Measurements from ENCODE around the gene HOXD9.

GRCh38 chr2:173220964-173221638, 133.6 kb upstream of the CDCA7 start:
- PRO-cap, 3 experiments: no peak in any of the 3 experiments
- RAMPAGE, long total RNA: no peak

DNA sequence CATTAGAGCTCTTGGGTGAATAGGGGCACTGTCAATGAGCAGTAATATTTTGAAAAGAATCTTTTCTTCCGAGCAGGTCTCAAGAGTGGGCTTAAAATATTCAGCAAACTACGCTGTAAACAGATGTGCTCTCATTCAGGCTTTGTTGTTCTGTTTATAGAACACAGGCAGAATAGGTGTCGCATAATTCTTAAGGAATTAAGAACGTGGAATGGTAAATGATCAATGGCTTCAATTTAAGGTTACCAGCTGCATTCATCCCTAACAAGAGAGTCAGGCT, 3.3 kb upstream of the CDCA7 start:
- PRO-cap, 3 experiments: no peak in any of the 3 experiments
- RAMPAGE, long total RNA: no peak

GRCh38 chr2:173448833-173449138, 94.1 kb downstream of the CDCA7 start:
- PRO-cap, 3 experiments: no peak in any of the 3 experiments
- RAMPAGE, long total RNA: no peak

GRCh38 chr2:173571053-173572017, 216.7 kb downstream of the CDCA7 start:
- PRO-cap, 3 experiments: no peak in any of the 3 experiments
- RAMPAGE, long total RNA: no peak

DNA sequence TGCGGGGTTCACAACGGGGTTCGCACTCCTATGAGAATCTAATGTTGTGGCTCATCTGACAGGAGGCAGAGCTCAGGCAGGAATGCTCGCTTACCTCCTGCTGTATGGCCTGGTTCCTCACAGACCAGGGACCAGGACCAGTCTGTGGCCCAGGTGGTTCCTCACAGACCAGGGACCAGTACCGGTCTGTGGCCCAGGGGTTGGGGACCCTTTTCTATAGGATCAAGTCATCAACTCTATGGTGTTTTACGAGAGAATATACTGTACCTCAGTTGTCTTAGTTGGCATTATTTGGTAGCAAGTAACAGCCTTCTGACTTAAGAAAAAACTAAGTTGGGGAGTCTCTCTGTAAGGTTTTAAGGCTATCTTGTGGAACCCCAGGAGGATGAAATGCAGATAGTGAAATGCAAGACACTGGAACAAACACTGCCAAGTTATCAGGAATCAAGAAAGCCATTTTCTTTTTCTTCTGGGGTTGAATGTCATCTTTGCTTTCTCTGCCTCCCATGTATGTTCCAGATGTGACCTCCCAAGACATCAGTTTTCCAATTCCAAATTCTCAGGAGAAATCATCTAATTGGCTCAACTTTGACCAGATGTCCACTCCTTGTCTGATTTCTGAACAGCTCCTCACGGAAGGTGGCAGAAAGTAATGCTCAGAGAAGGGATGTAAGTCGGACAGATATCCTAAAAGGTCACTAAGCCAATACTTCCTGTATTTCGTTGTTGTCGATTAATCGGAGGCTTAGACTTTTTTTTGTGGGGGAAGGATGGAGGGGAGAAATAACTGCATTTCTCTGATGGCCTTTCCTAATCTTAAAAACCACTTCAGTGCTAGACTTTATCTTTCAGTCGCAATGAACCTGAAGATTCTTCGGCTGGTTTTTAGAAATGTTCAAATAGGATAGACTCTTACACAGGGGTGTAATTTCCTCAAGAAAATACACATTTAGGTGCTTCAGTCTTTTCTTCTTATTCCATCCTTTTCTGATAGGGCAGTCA, 60.8 kb downstream of the SP3 start:
- PRO-cap, 3 experiments: no peak in any of the 3 experiments
- RAMPAGE, long total RNA: no peak

GRCh38 chr2:173964823-173964984, 469 bp downstream of the SP3 start:
- PRO-cap, 3 experiments: peak in 1 of 3 experiments; most common plus-strand start chr2:173964849 (in 1)
- RAMPAGE, long total RNA: no peak

- PRO-cap, 3 experiments: no peak in any of the 3 experiments
- RAMPAGE, long total RNA: no peak
Measured at GRCh38 chr2:174053295-174054396, 88.5 kb upstream of the SP3 start.

DNA sequence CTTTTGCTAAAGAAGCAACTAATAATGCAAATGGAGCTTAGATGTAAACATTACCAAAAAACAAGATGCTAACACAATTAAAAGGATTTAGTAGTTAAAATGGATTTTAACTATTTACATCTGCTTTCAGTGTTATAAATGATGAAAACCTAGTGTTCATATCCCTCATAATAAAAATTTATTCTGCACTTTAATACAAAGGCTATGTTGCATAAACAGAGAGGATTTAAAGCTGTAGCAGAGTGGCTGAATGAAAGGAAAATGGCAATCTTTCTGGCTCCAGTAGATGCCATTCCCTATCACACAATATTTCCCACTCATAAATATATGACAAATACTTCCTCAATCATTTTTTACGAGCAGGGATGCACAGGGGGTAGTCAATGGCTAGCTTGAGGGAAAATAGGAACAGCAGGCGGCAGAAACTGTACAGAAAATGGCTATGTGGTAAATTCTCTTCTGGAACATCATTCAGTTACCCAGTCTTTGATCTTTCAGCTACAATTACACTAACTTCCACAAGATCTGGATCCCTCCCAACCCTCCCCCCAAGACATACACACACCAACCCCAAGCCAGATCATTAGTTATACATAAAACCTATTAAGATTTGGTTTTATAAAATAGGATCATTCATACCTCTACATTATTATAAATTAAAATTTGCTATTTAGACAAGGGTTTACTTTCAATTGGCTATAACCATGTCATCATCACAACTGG, 127.2 kb downstream of the OLA1 start:
- PRO-cap, 3 experiments: no peak in any of the 3 experiments
- RAMPAGE, long total RNA: no peak

DNA sequence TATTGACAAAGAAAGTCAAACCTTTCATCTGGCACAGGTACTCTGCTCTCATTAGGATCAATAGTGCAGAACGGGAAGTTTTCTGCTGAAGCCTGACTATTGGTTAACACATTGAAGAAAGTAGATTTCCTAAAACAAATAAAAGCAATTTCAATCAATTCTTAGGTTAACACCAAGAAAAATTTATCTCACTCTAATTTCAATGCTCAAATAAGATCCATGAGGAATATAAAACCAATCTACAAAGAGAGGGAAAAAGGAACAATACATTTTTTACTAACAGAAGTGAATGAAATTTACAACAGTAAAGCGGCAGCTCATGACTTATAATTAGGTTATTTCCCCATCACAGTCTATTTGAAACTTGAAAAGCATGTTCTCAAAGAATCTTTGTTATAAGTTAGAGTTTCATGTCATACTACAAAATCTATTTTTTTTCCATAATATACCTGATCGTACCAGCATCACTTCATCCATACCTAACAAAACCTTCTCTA, 19.0 kb downstream of the OLA1 start:
- PRO-cap, 3 experiments: no peak in any of the 3 experiments
- RAMPAGE, long total RNA: no peak

GRCh38 chr2:174571562-174572713, 25.7 kb downstream of the WIPF1 start:
- PRO-cap, 3 experiments: no peak in any of the 3 experiments
- RAMPAGE, long total RNA: no peak

- PRO-cap, 3 experiments: no peak in any of the 3 experiments
- RAMPAGE, long total RNA: no peak
Measured at GRCh38 chr2:174590521-174590833, 7.1 kb downstream of the WIPF1 start.

GRCh38 chr2:174614051-174614922, 16.7 kb upstream of the WIPF1 start:
- PRO-cap, 3 experiments: no peak in any of the 3 experiments
- RAMPAGE, long total RNA: no peak

DNA sequence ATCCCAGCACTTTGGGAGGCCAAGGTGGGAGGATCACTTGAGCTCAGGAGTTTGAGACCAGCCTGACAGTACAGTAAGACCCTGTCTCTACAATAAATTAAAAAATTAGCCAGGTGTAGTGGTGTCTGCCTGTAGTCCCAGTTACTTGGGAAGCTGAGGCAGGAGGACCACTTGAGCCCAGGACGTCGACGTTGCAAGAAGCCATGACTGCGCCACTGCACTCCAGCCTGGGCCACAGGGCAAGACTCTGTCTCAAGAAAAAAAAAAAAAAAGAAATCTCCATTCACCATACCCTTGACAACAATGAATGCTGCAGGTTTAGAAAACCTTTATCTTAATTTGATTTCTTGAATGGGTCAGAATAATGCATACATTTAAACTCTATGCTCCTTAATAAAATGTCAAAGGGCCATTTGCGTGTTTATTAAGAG, 22.1 kb upstream of the WIPF1 start:
- PRO-cap, 3 experiments: no peak in any of the 3 experiments
- RAMPAGE, long total RNA: no peak

DNA sequence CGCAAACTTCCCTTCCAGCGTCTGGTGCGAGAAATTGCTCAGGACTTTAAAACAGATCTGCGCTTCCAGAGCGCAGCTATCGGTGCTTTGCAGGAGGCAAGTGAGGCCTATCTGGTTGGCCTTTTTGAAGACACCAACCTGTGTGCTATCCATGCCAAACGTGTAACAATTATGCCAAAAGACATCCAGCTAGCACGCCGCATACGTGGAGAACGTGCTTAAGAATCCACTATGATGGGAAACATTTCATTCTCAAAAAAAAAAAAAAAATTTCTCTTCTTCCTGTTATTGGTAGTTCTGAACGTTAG, 44.2 kb downstream of the CHRNA1 start:
- PRO-cap, 3 experiments: no peak in any of the 3 experiments
- RAMPAGE, long total RNA: no peak

DNA sequence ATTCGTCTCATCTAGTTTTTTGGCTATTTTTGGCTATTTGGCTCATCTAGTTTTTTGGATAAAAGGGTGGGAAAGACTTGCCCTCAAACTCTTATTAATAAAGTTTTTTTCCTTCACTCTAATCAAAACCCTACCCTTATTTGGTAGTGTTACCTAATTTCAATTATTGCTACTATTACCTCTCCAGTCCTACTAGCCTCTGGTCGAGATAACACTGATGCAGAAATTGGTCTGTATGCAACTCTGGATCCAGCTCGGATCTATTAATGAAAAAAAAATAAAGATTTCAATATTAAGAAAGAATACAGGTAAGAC, 1.6 kb downstream of the ATP5MC3 start:
- PRO-cap, 3 experiments: no peak in any of the 3 experiments
- RAMPAGE, long total RNA: no peak

DNA sequence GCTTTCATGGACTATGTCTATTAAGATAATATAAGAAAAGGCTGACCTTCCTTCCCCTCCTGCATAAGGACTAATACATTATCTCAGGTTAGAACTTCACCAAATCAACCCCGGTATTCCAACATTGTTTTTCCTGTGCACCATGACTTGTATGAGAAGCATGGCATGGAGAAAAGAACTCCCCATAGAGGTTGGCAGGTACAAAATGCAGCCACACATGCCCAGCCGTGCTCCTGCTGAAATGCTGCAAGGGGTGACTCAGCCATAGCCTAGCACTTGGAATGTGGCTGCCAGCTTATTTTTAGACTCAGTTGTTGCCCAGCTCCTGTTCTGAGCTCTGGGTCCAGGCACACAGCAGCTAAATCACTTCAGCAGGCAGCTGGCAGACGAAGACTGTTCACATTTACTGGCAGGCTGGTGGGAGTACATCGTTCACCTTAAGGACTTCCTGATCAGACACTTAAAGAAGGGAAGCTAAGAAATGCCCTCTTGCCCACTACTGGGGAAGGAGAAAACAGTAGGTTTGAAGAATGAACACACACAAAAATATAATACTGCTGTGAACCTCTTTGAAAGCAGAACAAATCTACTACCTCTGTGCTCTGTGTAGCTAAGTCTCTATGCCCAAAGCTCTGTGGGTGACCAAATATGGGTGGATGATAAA, 146.3 kb downstream of the LNPK start:
- PRO-cap, 3 experiments: no peak in any of the 3 experiments
- RAMPAGE, long total RNA: no peak

- PRO-cap, 3 experiments: no peak in any of the 3 experiments
- RAMPAGE, long total RNA: no peak
Measured at GRCh38 chr2:175970045-175970852, 31.8 kb downstream of the LNPK start.

DNA sequence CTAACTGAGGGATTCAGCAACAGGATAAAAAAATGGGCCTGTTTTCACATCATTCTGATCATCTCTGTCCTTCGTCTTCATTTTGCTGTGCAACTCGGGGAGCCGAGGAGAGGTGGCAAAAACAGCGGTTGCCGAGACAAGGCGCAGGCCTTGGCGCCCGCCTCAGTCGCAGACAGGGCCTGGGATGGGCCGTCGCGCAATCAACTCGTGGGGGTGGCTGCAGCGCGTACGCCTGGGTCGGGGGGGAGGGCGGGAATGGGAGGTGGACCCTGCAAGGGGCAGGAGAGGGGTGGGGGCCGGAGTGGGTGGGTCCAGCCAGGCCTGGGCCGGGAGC, 322 bp upstream of the HOXD13 start:
- PRO-cap, 3 experiments: no peak in any of the 3 experiments
- RAMPAGE, long total RNA: no peak

DNA sequence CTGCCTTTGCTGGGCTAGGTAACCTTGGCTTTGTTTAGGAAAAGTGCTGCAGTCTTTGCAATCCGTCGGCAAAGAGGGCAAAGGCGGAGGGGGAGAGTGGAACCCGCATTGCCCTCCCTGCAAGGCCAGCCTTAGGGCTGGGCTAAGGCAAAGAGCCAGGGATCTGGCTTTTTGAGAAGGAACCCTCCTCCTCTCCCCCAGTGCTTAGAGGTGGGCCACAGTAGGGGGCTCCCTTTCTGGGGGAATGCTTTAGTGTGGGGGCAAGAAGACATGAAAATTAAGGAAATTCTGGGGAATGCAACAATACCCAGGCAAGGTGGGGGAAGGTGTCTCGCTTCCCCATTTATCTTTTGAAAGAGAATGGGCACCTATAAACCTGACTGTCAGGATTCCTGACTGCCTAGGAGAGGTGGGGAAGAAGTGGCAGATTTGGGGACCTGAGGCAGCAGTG, 1.5 kb downstream of the HOXD10 start:
- PRO-cap, 3 experiments: no peak in any of the 3 experiments
- RAMPAGE, long total RNA: no peak

GRCh38 chr2:176122197-176122840, at the start of gene HOXD9:
Gene HOXD9 (plus strand): TSS chr2:176122719.
- PRO-cap, 3 experiments: no peak in any of the 3 experiments
- RAMPAGE, long total RNA: no peak

All from cerebellum (tissue), 5 donors.